Mesenchymal stem cell of the bone marrow (primary cell): ENCODE results near the gene DEPP1.

GRCh38 chr10:39607766-39608196 is 1513.6 kb downstream of the ZNF37A start:
- CAGE, long polyA plus RNA = no peak

- CAGE, long polyA plus RNA = no peak
Observed at GRCh38 chr10:42513889-42514703, 124.3 kb downstream of the ZNF33B start.

DNA sequence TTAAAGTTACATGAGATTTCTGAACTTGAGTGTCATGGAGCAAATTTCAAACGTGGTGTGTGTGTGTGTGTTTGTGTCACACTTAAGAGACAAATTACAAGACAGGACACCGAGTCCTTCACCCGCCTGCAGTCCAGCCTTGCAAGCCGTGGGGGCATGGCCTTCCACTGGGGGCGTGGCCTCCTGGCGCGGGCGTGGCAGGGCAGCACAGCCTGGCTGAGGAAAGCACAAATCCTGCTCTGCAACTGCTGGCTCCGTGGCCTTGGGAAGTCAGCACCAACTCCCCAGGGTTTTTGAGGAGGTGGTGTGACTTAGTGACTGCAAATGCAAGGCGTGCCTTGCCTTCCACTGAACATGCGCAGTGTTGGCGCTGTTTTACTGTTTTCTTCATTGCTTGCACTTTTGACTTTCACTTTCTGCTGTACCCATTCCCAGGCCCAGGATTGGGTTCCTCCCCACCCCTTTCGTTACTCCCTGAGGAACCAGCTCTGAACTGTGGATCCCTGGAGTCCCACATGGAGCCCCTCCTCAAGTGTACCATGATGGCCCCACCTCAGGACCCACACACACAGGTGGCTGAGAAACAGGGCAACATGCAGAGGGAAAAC is 12.9 kb upstream of the BMS1 start:
- CAGE, long polyA plus RNA = no peak

DNA sequence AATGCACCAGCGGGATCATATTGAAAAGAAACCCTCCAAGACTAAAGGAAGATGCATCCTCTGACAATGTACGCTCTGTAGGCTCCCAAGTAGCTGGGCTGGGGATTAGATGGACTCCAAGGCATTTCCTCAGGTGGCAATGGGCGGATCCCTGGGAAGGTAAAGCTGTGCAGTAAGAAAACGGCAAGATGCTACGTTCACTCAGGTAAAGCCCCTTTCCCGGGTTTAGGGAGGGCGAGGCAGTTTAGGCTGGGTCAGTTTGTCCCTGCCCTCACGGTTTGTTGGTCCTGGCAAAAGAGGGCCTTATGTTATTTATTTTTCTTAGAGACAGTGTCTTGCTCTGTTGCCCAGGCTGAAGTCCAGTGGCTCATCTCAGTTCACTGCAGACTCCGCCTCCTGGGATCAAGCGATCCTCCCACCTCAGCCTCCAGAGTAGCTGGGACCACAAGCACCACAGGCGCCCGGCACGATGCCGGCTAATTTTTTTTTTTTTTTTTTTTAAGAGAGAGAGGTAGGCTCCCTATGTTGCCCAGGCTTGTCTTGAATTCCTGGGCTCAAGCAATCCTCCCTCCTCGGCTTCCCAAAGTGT is 805 bp upstream of the BMS1 start:
- CAGE, long polyA plus RNA = no peak

DNA sequence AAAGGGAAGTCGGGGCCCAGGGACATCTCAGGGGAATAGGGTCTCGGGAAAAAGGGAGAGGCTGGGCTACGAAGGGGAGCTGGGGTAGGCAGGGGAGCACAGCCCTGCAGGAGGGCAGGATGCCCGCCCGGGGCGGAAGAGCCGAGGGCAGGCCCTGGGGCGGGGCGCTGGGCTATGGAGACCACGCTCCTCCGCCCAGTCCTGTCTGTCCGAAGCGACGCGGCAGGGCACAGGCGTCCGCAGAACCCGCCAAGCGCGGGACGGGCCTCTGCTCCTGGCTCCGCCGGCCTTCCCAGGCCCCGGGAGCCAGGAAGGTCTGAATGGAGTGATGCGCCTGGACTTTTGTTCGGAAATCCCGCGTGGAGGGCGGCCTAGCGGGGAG is 143.5 kb upstream of the RET start:
- CAGE, long polyA plus RNA = no peak

GRCh38 chr10:43025875-43026204 is 51.0 kb upstream of the RET start:
- CAGE, long polyA plus RNA = no peak

GRCh38 chr10:43053837-43054154 is 23.1 kb upstream of the RET start:
- CAGE, long polyA plus RNA = no peak

- CAGE, long polyA plus RNA = no peak
Observed at GRCh38 chr10:43168850-43169470, 30.7 kb downstream of the CSGALNACT2 start.

- CAGE, long polyA plus RNA = no peak
Observed at GRCh38 chr10:43225547-43226222, 41.2 kb downstream of the RASGEF1A start.

- CAGE, long polyA plus RNA = no peak
Observed at GRCh38 chr10:43407089-43407455, 1.9 kb downstream of the HNRNPF start.

DNA sequence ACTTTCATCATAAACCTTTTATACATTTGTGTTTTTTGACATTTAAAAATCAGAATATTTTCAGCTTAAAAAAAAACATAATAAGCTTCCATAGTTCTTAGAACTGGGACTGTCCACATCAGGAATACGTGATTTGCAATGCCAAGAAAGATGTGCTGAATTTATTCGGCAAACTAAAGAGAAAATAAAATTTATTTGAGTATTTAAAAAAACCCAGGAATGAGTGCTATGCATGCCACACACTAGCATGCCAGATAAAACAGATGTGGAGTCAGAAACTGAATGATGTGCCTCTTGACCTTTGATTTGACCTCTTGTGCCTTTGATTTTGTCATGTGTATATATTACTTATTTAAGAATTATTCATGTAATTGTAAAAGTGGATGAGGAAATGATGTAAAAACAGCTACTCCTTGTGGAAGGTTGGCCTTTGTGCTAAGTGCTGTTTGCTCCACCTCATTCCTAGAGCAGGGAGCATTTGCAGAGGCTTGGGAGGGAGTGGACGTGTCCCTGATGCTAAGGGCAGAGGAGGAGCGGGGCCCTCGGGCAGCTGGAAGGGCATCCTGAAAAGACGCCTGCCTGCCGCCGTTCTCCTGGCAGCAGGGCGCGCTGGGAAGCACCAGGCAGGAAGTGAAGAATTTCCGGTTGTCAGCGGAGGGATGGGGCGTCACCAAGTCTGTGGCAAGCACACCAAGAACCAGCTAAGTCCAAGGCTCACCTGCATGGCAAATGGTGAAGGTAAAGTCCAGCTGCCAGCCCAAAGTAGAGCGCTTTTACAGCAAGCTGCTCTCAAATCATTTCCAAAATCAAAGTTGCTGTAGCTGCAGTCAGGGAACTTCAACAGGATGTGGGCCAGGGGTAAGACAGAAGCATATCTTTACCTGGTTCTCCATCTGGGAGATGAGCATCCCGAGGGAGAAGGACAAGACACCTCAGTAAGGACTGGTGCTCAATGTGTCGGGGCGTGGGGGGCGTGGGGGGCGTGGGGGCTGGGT is 197.6 kb upstream of the ZNF32 start:
- CAGE, long polyA plus RNA = no peak

GRCh38 chr10:44234172-44234371 is 150.8 kb downstream of the CXCL12 start:
- CAGE, long polyA plus RNA = no peak

DNA sequence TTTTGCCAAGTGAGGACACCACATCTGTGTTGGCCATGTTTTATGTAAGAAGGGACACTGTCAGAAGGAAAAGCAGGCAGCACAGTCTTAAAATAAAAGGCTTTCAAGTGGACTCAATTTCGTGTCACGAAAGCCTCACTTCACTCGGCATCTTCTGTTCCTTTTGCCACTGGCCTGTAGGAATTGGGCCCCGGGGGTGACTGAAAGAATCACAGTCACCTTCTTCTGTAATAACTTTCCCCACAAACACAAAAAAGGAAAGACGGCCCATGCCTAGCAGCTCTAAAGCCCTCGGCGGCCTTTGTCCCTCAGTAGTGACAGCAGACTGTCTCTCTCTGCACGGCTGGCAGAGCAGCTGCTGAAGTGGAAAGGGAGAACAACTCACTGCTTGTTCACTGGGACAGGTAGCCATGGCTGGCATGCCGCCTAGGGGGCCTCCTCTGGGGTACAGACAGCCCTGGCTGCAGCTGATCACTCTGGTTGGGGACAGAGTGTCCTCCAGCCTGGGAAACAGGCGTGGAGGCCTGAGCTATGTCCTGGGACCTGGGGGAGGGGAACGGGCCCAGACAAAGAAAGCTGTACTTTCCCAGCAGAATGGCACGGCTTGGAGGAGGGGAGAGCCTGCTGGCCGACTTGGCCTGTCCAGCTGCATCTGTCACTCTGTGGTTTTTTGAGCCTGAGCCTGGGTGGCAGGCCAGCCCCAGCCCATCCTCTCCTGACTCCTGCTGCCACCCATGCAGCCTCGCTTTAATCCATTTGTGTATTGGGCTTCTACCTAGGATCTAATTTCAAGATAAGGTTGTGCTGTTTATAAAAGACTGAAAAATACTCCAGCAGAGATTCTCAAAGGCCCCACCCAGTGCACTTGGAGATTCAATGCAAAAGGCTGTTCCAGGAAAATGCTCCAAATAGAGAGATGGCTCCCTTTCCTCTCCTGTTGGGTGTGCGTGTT is 4.5 kb downstream of the RASSF4 start:
- CAGE, long polyA plus RNA = no peak

- CAGE, long polyA plus RNA = no peak
Observed at GRCh38 chr10:44976013-44976298, 2.7 kb downstream of the DEPP1 start.

- CAGE, long polyA plus RNA = no peak
Observed at GRCh38 chr10:44978515-44979191, at the start of gene DEPP1. Gene DEPP1 (minus strand): TSS chr10:44978809.

DNA sequence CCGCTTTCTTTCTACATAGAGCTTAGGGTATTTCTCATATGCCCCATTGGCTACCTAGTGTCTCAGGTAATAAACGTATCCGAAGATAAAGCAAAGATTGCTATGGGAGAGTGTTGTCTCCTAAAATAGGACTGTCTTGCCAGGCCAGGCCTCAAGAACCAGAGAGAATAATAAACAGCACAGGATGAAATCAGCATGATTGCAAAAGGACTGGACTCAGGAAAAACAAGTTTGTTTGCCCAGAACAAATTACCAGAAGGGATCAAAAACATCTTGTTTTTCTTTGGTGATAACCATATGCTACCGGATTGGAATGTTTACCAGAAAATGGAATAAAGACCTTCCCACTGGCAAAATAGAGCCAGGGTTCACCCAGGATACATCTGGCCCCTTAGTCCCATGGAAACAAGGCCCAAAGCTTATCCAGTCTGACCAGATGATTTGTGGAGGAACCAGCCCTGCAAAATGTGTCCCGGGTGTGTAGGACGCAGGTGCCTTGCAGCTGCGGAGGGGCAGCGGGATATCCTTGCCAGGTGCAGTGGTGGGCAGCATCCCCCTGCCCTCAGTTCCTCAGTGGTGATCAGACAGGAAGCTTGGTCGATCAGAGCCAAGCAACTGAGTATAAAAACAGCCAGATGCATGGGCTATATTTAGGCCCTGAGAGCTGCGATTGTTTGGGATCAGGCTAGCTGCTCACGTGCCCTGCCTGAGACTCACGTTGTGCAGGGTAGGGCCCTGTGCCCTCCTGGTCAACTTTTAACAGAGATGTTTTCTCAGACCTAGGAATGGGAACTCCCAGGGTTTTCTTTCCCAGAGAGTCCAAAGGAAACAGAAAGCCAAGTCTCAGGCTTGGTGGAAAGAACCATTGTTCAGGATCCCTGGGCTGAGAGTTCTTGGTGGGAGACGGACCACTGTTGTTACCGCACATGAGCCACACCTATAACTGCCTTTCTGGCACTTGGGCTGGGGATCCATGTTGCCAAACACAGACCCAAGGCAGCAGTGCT is 4.6 kb upstream of the ZNF22 start:
- CAGE, long polyA plus RNA = no peak

GRCh38 chr10:45374662-45375022 is 626 bp downstream of the ALOX5 start:
- CAGE, long polyA plus RNA = no peak

GRCh38 chr10:45625964-45626255 is 46.7 kb downstream of the ZFAND4 start:
- CAGE, long polyA plus RNA = no peak

DNA sequence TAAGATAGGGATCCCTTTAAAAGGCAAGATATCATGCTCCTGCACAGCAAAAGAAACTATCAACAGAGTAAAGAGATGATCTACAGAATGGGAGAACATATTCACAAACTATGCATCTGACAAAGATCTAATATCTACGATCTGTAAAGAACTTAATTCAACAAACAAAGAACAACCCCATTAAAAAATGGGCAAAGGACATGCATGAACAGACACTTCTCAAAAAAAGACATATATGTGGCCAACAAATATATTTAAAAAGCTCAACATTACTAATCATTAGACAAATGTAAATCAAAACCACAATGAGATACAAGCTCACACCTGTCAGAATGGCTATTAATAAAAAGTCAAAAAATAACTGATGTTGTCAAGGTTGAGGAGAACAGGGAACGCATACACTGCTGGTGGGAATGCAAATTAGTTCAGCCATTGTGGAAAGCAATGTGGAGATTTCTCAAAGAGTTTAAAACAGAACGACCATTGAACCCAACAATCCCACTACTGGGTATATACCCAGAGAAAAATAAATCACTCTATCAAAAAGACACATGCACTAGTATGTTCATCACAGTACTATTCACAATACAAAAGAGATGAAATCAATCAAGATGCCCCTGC is 19.2 kb downstream of the ZFAND4 start:
- CAGE, long polyA plus RNA = no peak

DNA sequence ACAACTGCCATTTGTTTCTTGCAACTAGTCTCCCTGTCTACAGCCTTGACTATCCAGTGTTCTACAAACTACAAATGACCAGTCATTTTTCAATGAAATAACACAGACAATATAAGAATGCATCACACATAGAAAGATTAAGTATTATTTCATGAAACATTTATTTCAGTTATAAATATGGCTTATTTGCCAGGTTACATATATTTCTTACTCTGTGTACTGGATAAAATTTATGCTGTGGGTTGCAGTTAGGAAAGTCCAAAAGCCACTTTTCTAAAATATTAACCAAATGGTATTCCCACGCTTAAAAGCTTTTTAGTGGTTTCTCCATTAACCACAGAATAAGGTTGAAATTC is 2.6 kb upstream of the TIMM23 start:
- CAGE, long polyA plus RNA = no peak